Glomerular endothelial cell (primary cell): ENCODE measurements around the gene TXNDC9.

DNA sequence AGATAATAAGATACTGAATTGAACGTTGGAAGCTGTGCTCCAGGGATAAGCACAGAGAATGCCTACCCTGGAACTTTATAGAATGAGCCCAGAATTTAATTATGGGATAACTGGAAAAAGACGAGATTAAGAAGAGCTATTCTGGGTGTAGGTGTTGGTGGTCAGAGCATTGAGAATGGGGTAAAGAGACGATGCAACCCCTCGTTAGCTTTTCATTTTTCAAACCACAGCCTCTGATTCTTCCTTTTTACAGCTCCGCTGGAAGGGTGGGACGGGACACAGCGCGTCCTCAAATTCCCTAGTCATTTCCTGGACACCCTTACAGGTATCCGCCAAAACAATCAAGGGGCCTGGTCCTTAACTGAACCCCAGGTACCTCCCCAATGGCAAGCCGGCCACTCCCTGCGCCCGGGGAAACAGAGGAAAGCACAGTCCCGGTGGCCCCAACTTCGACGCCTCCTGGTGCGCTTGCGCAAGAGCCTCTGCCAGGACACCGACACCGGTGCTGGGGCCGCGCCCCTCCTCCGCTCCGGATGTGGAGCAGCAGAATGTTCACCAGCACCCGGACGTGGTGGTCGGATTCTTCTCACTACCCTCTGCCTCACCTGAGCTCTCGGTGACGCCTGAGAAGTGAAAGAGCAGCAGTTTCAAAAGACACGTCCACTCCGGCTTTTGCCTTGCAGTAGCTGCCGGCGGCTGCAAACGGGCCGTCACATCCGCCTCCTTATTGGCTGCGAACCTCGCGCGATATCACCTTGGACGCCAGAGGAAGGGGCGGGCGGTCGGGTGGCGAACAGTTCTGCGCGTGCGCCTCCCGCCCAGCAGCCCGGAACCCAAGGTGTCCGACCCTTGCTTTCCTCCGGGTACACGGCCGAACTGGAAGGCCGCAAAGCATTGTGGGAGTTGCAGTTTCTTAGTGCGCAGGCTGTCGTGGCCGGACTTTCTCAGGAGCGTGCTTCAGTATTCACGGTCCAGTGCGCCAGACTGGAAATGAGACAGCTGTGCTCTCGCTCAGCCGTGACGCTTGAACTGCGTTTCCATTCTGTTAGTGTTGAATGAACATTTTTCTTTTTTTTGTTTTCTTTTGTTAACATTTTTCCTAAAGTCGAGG, at the start of gene TXNDC9:
Gene TXNDC9 (minus strand): TSS at position 700 of the 1,111 bp plus-strand sequence.
- RAMPAGE, long total RNA: start-site peak on the minus strand centred at position 696 of the sequence, 37 bp wide, 2,252 and 1,237 reads in 2 replicates

- RAMPAGE, long total RNA: no peak
Measured at GRCh38 chr2:99405802-99406571, 68.8 kb downstream of the EIF5B start.

DNA sequence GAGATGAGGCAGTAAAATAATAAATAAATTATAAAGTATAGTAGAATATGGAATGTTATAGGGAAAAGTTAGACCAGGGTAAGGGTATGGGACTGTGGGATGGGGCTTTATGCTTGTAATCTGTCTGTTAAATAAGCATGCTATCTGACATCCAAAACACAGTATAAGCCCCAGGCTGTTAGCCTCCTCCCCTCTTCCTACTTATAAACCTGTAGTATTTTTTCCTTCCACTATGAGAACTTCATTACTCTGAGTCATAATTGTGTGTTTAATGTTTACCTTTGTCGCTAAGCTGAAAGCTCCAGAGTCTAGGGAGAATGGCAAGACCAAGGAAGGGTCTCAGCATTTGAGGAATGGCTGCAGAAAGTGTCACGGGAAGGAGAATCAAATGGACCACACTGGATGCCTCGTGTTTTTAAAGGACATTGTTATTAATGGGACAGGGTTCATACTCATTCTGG, 292.4 kb downstream of the AFF3 start:
- RAMPAGE, long total RNA: no peak

DNA sequence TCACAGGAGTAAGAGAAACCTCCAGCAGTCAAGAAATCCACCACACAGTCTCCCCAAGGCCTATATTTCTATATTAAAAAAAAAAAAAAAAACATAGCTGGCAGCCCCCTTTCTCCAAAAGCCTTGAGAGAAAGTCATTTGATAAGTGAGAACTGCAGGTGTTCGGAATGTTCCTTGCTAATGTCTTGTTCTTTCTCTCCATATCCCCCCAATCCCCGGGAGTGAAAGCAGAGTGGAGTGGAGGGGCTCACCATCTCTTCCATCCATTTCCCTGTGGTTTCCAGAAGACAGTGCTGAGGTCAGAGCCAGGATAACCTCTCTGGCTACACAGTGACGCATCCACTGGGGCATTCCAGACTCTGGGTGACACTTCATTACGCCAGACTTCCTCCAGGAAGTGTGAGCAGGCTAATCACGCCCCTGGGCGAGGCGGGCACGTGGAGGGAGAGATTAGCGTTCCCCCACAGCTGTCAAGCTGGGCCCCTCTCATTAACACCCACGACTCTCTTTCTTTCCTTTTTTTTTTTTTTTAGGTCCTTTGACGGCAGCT, 274.8 kb downstream of the AFF3 start:
- RAMPAGE, long total RNA: no peak

- RAMPAGE, long total RNA: no peak
Measured at GRCh38 chr2:99875223-99875703, 267.1 kb downstream of the AFF3 start.

- RAMPAGE, long total RNA: no peak
Measured at GRCh38 chr2:99967159-99967912, 175.1 kb downstream of the AFF3 start.

GRCh38 chr2:100103915-100104589, 38.3 kb downstream of the AFF3 start:
- RAMPAGE, long total RNA: no peak

- RAMPAGE, long total RNA: no peak
Measured at GRCh38 chr2:100213683-100213991, 71.2 kb upstream of the AFF3 start.

- RAMPAGE, long total RNA: no peak
Measured at GRCh38 chr2:100285500-100286322, 36.6 kb downstream of the LONRF2 start.

GRCh38 chr2:100291774-100292705, 30.3 kb downstream of the LONRF2 start:
- RAMPAGE, long total RNA: no peak

- RAMPAGE, long total RNA: no peak
Measured at GRCh38 chr2:100588057-100588686, 25.4 kb downstream of the PDCL3 start.

GRCh38 chr2:100821561-100822003, 1.6 kb downstream of the NPAS2 start:
- RAMPAGE, long total RNA: no peak

DNA sequence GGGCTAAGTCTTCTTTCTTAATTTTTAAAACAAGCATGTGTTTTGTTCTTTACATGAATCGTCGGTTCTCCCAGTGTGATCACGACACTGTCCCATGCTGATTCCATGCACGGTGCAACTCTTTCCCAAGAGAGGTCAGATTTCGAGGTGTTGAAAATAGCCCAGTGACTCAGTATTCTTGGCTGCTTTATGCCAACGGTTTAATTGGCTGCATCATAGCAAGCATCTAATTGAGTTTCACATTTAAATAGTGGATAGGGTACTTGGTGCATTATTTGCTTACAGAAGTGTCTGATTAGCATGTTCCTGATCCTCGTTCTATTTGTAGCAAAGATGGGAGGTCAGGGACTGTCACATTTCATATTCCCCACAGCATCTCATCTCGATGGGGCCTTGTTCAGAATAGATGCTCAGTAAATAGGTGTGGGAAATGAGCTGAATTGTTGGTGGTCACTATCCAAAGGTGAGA, 2.8 kb downstream of the NPAS2 start:
- RAMPAGE, long total RNA: no peak

DNA sequence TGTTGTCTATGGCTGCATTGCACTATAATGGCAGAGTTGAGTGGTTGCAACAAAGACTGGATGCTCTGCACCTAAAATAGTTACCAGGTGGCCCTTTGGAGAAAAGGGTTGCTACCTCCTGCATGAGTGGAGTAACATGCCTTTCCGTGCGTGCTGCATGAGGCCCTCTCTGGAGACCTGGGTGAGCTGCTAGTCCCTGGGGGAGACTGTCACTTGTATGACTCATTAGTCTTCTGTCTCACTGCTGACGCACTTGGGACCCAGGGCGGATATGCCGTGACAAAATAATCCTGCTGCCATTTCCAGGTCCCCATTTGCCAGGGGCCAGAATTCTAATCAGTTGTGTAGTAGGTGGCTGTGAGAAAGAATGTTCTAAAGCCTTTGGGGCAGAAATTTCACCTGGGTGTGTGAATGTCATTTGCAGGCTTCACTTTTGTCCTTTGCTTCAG, 73.9 kb downstream of the NPAS2 start:
- RAMPAGE, long total RNA: no peak

DNA sequence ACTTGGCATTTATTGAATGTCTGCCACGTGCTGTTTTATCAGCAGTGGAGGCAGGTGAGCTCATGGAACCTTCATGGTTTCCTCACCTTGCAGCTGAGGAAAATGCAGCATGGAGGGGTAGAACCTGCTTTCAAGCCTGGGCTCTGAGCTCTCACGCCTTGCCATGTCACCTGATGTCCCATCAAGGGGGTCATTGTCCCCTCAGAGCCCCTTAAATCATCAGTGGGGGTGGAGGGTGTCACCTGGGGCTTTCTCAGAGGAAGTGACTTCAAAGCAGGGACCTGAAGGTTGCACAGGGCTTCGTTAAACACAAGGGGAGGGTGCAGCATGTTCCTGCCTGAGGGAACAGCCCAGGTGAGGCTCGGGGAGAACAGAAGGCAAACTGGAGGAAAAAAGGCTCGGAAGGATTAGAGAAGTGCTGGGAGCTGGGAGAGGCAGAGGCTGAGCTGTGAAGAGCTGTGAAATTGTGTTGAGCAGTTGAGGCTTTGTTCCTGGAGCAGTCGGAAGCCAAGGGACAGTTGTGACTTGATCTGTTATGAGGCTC, 55.9 kb upstream of the RPL31 start:
- RAMPAGE, long total RNA: no peak

DNA sequence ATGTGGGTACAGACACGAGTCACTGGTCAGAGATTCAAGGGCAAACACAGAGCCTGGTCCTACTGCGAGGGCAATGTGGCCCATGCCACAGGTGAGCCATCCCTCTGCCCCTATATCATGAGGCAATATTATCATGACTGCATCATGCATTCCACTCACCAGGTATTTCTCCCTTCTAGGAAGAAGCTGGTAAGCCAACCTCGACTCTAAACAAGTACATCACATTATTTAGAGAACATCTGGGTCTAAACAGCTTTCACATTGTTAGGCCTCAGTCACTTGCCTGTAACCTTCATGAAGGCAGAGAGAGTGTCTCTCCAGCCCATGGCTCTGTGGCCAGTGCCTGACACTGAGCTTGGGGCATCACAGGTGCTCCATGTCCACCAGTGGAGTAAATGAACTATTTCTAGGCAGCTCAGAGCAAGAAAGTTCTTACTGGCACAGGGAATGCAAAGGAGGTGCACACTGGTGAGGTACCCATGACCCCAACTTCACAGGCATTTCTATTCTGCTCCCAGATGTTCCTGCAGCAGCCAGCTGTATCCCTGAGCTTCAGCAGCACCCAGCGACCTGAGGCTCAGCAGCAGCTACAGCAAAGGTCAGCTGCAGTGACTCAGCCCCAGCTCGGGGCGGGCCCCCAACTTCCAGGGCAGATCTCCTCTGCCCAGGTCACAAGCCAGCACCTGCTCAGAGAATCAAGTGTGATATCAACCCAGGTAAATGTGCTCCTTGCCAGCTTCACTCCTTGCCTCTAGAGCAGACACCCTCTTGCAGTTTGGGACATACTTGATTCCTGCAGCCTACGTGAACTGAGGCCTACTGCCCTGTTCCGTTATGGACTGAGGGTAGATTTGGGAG, 14.3 kb upstream of the RPL31 start:
- RAMPAGE, long total RNA: no peak

DNA sequence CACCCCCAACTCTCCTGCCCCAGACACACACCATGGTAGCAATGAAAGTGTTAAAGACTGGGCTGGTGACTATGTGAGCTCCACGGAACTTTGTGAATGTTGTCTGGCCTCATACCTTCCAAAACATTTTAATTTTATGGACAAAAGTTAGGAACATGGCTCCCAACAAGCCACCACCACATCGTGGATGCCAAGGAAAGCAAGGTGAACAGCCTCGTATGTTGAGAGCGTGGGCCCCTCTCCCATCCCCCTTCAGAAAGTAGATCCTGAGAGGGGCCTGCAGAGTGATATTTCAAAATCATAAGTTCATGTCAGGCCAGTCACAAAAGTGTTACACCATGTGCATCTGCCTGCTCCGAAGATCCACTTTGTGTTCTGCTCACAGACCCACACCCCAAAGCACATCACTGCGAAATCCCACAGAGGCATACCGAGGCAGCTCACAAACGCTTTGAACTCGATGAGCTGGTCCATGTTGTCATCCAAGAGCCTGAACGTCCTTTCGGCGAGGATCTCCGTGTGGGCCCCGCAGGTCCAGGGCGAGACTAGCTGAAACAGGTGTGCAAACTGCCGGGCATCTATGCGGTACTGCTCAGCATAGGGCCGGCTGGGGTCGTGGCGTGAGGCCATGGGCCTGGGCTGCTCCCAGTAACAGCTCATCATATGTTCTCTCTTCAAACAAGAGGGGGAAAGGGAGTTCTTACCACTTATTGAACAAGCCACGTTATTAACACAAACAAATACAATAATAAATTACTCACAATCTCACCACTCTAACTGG, 20.0 kb downstream of the RPL31 start:
- RAMPAGE, long total RNA: no peak

- RAMPAGE, long total RNA: no peak
Measured at GRCh38 chr2:101035908-101036369, 33.9 kb downstream of the RPL31 start.

DNA sequence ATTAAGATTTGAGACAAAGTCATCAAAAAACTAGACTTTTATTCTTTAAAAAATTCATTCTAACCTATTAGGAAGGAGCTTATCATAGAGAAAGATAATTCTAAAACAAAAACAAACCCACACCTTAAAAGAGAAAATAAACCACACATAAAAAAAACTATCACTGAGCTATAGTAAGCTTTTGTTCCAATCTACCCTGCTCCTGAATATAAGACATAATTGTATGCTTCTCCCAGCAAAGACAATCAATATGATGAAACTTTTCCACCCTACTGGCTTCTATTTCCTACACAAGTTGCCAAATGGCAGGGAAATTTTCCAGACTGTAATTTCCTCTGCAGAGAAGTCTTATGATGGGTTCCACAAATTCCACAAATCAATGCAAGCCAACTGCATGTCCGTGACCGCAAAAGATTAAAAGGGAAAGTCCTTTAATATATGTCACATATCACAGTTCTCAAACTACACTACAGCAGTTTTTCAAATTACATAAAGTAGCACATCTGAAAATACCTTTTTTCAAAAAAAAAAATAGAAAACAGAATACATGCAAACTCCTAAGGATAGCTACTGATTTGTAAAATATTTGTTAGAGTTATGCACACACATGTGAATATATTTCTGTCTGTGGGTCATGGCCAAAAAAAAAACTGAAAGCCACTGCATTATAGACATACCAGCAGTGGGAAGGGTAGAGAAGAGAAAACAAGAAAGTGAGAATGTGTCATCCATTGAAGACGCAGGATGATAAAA, 61.3 kb downstream of the RPL31 start:
- RAMPAGE, long total RNA: no peak

DNA sequence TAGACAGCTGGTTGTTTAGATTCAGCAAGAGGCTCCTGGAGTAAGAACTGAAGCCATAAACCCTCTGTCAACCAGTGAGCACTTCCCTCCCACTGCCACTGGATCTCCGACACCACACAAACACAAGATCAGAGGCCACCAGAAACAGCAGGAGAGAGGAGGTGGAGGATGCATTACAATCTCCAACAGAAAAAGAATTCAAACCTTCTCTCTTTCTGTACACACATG, 27.2 kb downstream of the TBC1D8 start:
- RAMPAGE, long total RNA: no peak